ENCODE results near the genes STX7 and TAAR1.

- PRO-cap, result no peak
These were observed 849 bp downstream of the EPB41L2 start for GRCh38 chr6:131062072-131062719.

DNA sequence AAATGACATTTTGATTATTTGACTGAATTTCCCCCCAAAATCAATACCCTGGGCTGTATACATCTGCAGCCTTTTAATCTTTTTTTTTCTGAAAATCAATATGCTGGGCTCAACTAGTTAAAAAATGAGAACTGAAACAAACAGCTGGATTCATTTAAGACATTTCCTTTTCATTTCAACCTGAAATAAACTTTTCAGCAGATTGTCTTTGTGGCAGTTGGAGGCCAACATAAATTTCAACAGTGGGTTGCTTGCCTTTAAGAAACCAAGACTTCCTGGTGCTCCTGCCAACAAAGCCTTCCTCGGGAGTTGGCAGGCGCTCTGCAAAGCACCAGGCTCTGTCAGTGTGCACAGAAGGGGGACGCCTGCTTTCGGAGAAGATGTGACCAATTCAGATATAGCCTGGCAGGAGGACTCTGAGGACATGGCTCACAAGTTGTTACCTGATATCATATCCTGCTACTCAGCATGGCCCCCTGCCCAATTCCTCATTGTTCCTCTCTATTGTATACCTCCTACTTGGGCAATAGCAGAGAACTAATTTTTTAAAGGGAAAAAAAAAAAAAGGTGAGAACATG lies 204.6 kb upstream of the ARG1 start:
- PRO-cap, result no peak

GRCh38 chr6:131524482-131525127 lies 48.4 kb upstream of the ARG1 start:
- PRO-cap, result no peak

- PRO-cap, result bidirectional peak, plus-strand start at chr6:131550181, minus-strand start at chr6:131550029
These were observed 23.1 kb upstream of the ARG1 start for GRCh38 chr6:131549828-131550412.

- PRO-cap, result bidirectional peak, plus-strand start at chr6:131551931, minus-strand start at chr6:131551956; bidirectional peak, plus-strand start at chr6:131552107, minus-strand start at chr6:131552131
These were observed 21.2 kb upstream of the ARG1 start for GRCh38 chr6:131551706-131552248.

- PRO-cap, result no peak
These were observed 41.4 kb downstream of the ENPP1 start for GRCh38 chr6:131849135-131849653.

DNA sequence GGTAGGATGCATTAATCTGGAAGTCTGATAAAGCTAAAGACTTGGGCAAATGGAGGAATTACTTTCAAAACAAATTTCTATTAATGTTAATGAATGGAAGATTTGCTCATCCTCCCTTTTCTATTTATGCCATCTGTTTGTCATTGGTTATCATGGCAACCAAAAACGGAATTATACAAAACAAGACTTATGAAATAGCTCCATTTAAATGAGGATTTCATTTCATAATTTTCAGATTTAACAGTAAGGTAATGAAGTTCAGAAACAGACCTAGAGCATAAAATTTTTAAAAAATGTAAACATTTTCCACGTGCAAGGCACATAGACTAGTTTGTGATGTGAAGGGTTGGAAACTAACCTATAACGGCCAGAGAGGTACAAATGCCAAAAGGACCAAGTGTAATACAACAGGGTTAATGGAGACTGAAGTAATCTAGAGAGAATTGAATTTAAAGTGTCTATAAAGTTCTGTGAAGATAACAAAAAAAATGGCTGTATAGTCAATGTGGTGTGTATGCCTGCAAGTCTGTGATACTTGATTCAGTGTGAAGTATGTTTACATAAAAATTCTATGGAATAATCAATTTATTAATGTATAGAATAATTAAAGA lies 3.6 kb downstream of the CCN2 start:
- PRO-cap, result no peak

DNA sequence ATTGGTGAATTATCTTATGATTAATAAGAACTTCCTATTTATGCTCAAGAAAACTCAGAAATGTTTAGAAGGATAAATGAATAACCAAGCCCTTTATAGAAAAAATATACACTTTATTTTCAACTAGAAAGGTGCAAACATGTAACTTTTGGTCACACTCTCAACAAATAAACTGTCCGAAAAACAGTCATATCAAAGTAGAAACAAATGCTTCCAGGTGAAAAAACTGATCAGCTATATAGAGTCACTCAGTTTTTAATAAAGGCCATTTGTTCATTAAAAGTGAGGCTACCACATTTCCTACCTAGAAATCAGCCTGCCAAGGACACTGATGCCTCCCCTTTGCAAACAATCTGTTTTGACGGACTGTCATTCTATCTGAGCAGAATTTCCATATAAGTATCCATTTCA lies 3.1 kb downstream of the CCN2 start:
- PRO-cap, result no peak

DNA sequence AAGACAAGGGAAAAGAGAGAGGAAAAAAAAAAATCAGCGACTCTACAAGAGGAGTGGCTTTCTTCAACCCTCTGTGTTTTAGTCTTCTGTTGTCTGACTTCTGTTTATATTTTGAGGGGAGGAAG lies 1.7 kb downstream of the CCN2 start:
- PRO-cap, result bidirectional peak, plus-strand start outside the sequence, minus-strand start at position 80 of the sequence

- PRO-cap, result no peak
These were observed 47.4 kb upstream of the CCN2 start for GRCh38 chr6:131998502-131999110.

DNA sequence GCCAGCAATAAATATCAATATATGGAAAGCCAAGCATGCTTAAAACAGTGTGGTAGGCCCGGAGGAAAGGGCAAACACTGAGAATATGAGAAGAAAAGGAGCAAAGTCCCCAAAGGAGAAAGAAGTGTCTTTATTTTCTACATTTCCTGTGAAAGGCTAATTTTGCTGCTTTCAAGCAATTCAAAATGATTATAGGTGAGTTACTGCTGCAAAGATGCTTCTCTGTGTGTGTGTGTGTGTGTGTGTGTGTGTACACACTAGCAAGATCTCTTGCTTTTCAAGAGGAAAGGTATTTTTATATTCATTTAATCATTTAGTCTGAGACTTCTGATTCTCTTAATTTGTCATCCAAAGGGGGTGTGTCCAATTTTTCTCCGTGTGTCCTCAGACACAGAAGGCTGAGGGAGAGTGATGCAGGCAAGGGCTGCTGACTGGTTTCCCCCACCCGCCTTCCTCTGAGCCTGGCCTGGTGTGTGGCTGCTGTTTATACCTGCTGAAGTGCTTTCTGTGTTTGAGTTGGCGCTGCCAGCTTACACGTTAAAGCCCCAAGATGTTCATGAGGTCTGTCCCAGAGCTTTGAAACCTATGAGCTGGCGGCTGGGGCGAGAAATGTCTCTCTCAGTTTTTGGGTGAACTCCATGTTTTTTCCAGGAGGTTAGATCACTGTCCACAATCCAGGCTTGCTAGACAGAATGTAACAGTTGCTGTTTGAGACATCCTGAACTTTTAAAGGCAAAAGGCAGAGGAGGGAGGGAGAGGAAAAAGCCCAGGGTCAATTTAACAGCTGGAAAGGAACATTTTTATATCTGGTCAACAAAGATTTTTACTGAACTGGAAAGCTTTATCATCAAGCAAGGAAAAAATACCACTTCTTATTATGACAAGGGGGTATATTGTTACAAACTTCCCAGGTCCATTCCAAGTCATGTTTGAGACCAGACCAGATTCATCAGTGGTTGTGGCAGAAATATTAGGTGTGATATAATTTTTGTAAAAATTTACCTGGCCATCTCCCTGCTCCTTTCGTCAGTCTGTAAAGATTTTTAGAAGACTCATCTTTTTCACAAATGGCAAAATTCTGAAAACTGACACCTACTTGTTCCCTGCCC lies 69.0 kb upstream of the CCN2 start:
- PRO-cap, result no peak

- PRO-cap, result no peak
These were observed 46.6 kb downstream of the MOXD1 start for GRCh38 chr6:132354411-132355319.

DNA sequence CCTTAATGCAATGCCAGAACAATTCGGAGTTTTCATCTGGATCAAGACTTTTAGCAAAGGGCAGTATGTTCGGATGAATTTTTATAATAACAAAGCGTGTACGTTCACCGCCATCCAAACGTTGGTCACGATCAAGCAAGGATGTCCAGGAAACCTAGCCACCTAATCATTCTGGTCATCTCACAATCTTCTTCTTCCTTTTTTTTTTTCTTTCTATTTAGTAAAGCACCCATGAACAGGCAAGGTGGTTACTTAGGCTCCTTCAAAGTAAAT lies 1.1 kb downstream of the MOXD1 start:
- PRO-cap, result no peak

- PRO-cap, result bidirectional peak, plus-strand start at chr6:132512890, minus-strand start at chr6:132512707; bidirectional peak, plus-strand start at chr6:132513264, minus-strand start at chr6:132513096
These were observed at the start of gene STX7 for GRCh38 chr6:132512324-132513411. STX7 (minus strand) TSS chr6:132513116.

GRCh38 chr6:132659102-132659301 lies at the start of gene TAAR1:
TAAR1 (minus strand) TSS chr6:132659182.
- PRO-cap, result no peak

- PRO-cap, result unidirectional peak, plus-strand start at chr6:132672714
These were observed 13.5 kb upstream of the TAAR1 start for GRCh38 chr6:132672429-132672841.

GRCh38 chr6:132716292-132716675 lies 2.4 kb upstream of the VNN1 start:
- PRO-cap, result bidirectional peak, plus-strand start at chr6:132716434, minus-strand start at chr6:132716391; bidirectional peak, plus-strand start at chr6:132716481, minus-strand start at chr6:132716443

- PRO-cap, result no peak
These were observed 2.6 kb downstream of the RPS12 start for GRCh38 chr6:132816923-132817351.

GRCh38 chr6:133988605-133989301 lies 35.7 kb downstream of the TBPL1 start:
- PRO-cap, result no peak

GRCh38 chr6:134256773-134257321 lies 61.1 kb downstream of the SGK1 start:
- PRO-cap, result no peak